Sigmoid colon (tissue), 4 donors: ENCODE measurements around the genes KRT7, KRT81, KRT85 and KRT2.

DNA sequence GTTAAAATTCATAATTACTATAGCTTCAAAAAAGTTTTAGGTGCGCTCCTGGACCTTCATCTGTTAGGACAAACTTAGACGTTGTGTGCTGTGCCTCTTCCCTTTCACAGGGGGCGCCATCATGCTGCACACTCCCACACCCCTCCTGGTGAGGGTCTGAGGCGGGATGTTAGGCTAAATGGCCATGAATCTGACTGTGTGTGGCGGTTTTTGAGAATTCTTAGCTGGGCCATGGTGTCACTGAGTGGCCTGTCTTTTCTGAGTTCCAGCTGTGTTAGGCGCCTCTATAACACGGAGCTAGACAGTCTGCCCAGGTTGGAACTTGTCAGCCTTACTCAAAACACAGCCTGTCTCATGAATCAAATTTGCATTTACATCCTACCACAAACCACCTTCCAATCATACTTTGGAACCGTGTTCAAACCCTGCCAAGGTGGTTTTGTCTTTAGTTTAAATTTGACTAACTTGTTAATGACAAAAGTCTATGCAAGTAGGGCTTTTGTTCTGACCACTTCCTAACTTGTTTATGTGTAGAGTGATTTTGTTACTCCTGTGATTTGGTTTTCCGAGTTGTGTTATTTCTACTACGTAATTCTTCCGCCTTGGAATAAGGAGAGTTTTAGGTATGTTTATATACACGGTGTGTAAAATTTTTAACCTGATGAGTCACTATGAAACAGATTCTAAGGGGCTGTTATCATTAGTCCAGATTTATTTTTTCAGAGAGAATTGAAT lies 19.5 kb downstream of the ACVR1B start:
- PRO-cap = no peak
- RAMPAGE, long total RNA, 4 experiments = no peak in any of the 4 experiments

- PRO-cap = no peak
- RAMPAGE, long total RNA, 4 experiments = no peak in any of the 4 experiments
These were observed 4.6 kb downstream of the TAMALIN start for GRCh38 chr12:52011149-52012000.

DNA sequence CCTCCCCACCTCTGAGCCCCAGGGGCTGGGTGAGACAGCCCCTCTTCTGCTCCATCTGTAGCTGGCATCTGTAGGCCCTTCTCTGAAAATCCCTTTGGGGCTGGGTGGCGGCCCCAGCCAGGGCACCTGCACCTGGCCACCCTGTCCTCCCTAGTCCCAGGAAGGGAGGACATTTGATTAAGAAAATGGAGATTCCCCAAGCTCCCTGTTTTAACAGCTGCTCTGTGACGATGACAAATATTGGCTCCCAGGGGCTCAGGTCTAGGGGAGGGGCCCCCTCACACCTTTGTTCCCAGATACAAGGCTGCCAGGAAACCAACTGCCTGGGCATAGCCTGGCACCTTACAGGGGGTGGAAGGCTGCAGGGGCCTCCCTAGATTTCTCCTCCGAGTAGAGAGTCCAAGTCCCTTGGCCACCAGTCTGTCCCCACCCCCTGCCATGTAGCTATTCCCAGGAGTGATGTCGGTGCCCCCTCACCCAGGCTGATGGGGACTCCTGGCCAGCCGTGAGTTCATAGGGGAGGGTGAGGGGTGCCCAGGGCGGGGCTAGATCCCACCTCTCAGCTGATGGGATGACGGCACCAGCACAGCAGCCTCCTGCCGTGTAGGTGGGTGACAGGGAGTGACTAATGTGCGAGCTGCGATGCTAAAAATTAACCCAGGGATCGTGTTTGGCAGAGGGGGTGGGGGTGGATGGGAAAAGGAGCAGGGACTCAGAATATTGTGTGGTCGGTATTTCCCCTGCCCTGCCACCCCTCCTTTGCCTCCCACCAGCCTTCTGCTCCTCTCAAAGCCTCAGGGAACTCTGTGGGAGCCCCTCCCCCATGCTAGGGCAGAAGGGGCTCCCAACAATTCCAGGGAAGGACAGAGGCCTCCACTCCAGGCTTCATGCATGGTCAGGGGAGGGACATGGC lies 12.2 kb downstream of the TAMALIN start:
- PRO-cap = no peak
- RAMPAGE, long total RNA, 4 experiments = no peak in any of the 4 experiments

GRCh38 chr12:52039794-52040439 lies 11.3 kb upstream of the NR4A1 start:
- PRO-cap = no peak
- RAMPAGE, long total RNA, 4 experiments = no peak in any of the 4 experiments

DNA sequence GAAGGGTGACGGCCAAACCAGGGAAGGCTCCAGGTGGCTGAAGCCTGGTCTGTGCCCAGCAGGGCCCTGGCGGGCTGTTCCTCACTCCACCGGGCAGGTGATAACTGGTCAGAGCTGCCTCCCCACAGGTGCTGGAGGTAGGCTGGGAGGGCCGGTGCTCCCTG lies 1.2 kb upstream of the NR4A1 start:
- PRO-cap = no peak
- RAMPAGE, long total RNA, 4 experiments = no peak in any of the 4 experiments

- PRO-cap = no peak
- RAMPAGE, long total RNA, 4 experiments = no peak in any of the 4 experiments
These were observed 3.5 kb downstream of the NR4A1 start for GRCh38 chr12:52054708-52055266.

- PRO-cap = no peak
- RAMPAGE, long total RNA, 4 experiments = no peak in any of the 4 experiments
These were observed 7.4 kb downstream of the NR4A1 start for GRCh38 chr12:52058430-52059175.

DNA sequence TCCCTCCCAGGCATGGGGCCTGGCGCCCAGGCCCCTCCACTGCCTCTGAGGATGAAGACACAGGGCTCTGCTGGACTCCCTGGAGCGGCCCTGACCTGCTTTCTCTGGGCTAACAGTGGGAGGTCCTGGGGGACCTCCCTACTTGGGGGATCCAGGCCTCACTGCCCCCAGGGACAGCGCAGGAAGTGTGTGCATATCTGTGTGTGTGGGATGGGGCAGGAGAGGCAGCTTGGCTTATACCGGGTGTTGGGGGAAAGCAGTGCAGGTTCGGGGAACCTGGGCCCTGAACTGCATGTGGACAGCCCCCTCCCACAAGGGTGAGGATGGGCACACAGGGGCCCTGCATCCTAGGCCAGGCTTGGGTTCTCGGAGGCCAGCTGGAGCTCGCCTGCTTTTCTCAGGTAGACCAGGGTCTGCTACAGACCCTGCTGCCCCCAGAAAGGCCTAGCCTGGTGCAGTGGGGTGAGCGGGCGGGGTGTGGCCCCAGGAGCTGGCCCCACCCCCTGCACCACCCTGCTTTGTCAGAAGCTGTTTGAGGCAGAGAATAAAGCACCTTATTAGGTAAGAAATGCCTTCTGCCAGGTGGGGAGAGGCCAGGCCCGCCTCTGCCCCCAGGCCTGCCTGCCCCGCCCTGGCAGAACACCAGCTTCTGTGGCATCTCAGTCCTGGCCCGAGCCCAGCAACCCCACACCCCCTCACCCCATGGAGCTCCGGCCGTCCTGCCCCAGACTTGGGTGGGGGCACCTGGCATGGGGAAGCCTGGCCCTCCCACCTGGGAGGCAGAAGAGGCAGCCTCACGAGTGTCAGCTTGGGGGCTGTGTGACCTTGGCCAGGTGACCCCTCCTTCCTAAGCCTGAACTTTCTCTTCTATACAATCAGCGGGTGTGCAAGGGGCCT lies 43.4 kb downstream of the KRT80 start:
- PRO-cap = no peak
- RAMPAGE, long total RNA, 4 experiments = no peak in any of the 4 experiments

DNA sequence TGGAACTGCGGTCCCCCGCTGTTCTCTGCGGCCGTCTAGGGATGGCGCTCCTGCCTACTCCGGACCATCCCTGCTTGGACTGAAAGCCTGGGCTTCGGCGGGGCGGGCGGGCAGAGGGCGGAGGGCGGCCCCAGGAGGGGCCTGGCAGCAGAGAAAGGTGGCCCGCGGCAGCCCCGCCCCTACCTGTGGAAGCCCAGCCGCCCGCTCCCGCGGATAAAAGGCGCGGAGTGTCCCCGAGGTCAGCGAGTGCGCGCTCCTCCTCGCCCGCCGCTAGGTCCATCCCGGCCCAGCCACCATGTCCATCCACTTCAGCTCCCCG lies at the start of gene KRT7:
TSS of gene KRT7 (plus strand) at position 242 of the 319 bp plus-strand sequence.
- PRO-cap = no peak
- RAMPAGE, long total RNA, 4 experiments = no peak in any of the 4 experiments

- PRO-cap = no peak
- RAMPAGE, long total RNA, 4 experiments = no peak in any of the 4 experiments
These were observed 12.2 kb downstream of the KRT7 start for GRCh38 chr12:52245181-52245752.

- PRO-cap = no peak
- RAMPAGE, long total RNA, 4 experiments = no peak in any of the 4 experiments
These were observed 3.1 kb downstream of the KRT86 start for GRCh38 chr12:52277323-52278202.

- PRO-cap = no peak
- RAMPAGE, long total RNA, 4 experiments = no peak in any of the 4 experiments
These were observed at the start of gene KRT81 for GRCh38 chr12:52291247-52291749. Gene KRT81, minus strand, starts transcription at chr12:52291534.

DNA sequence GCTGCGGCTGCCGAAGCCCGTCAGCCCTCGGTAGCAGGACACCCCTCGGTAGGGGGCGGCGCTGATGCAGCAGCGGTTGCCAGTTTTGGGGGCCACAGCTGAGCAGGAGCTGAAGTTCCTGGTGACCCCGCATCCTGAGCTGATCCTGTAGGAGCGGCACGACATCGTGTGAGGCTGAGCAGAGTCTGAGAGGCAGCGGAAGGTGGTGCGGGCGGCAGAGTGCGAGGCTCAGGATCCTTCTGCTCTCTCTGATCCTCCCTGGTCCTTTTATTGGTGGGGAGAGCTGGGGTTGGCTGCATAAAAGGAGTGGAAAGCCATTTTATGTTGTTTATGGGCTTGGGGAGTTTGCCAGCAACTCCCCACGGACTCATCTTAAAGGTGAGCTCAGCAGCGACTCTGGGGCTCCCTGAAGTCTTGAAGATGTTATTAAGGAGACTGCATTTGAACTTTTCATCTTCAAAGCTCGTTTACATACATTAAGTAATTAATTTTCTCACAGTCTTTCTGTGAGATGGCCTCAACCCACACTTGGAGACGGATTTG lies at the start of gene KRT85:
TSS of gene KRT85 (minus strand) at position 241 of the 543 bp plus-strand sequence.
- PRO-cap = no peak
- RAMPAGE, long total RNA, 4 experiments = no peak in any of the 4 experiments

GRCh38 chr12:52506854-52507511 lies 13.2 kb downstream of the KRT5 start:
- PRO-cap = no peak
- RAMPAGE, long total RNA, 4 experiments = no peak in any of the 4 experiments

GRCh38 chr12:52645250-52646343 lies 6.4 kb downstream of the KRT2 start:
- PRO-cap = no peak
- RAMPAGE, long total RNA, 4 experiments = no peak in any of the 4 experiments

- PRO-cap = no peak
- RAMPAGE, long total RNA, 4 experiments = no peak in any of the 4 experiments
These were observed at the start of gene KRT2 for GRCh38 chr12:52652029-52652488. Gene KRT2, minus strand, starts transcription at chr12:52652211.

- PRO-cap = no peak
- RAMPAGE, long total RNA, 4 experiments = no peak in any of the 4 experiments
These were observed 11.0 kb upstream of the KRT77 start for GRCh38 chr12:52713966-52715091.

DNA sequence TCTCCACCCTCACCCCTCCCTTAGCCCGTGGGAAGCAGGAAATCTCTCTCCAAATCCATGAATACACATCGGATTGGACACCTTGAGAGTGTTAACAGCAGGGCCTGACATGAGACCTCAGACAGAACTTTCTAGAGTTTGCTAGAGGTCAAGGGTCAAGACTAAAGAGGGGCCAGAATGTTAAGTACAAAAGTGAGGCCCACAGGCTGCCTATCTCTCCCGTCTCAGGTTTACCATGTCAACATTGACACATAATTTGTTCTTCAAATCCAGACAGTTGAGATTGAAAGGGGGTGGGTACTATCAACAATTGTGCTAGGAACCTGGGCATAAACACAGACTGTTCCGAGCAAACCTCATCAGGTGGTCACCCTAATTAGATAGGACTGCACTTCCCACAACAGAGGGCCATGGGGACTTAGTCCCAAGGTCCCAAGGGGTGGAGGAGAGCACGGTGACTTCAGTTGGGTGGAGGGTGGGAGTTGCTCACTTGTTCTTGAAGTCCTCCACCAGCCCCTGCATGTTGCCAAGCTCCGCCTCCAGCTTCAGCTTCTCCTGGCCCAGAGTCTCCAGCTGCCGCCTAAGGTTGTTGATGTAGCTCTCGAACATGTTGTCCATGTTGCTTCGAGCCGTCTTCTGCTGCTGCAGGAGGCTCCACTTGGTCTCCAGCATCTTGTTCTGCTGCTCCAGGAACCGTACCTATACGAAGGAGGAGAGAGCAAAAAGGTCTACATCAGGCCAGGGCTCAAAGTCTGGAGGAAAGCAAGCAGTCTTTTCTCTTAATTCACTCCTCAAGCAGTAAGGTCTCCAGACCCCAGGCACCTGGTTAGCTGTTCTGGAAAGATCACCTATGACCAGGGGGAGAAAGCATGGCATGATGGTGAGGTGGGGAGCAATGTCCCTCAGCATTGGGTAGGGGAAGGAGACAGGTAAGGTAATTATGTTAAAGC lies 3.2 kb downstream of the KRT8 start:
- PRO-cap = no peak
- RAMPAGE, long total RNA, 4 experiments = no peak in any of the 4 experiments

- PRO-cap = no peak
- RAMPAGE, long total RNA, 4 experiments = no peak in any of the 4 experiments
These were observed 2.3 kb downstream of the KRT18 start for GRCh38 chr12:52950949-52951967.

DNA sequence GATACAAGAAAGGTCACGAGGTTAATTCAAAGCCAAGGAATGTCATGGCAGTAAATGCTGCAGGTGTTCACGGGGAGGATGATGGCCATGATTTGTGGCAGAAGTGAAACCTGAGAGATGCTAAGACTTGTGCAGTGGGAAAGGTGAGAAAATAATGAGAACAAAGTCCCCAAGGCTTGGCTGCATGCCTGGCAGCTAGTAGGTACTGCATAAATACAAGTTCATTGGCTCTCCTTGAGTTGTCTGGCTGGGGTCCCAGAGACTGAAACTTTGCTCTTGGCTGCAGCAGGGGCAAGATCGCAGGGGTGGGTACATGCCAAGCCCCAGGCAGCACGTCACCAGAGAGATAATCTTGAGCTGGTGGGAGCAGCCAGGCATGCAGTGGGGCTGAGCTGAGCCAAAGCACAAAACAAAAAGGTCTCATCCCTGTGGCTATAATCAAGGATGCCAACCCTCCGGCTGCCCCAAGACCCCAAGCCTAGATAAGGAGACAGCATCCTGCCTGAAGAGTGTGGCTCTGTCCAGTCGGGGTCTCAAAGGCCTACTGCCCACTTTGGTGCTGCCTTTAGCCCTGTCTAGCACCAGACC lies 21.3 kb downstream of the KRT18 start:
- PRO-cap = no peak
- RAMPAGE, long total RNA, 4 experiments = no peak in any of the 4 experiments